Endothelial cell of umbilical vein (primary cell): ENCODE measurements around a stretch of chr4.

GRCh38 chr4:128848684-128849605 is 39.4 kb downstream of the JADE1 start:
- PRO-cap = no peak
CAGE:
- cytosol, long polyA minus RNA = no peak
- cytosol, long polyA plus RNA = no peak
- long polyA plus RNA = no peak
- nucleus, long polyA minus RNA = no peak
- nucleus, long polyA plus RNA = no peak

- PRO-cap = no peak
CAGE:
- cytosol, long polyA minus RNA = no peak
- cytosol, long polyA plus RNA = no peak
- long polyA plus RNA = no peak
- nucleus, long polyA minus RNA = no peak
- nucleus, long polyA plus RNA = no peak
Observed at GRCh38 chr4:130073199-130073580, 977.2 kb downstream of the C4orf33 start.

DNA sequence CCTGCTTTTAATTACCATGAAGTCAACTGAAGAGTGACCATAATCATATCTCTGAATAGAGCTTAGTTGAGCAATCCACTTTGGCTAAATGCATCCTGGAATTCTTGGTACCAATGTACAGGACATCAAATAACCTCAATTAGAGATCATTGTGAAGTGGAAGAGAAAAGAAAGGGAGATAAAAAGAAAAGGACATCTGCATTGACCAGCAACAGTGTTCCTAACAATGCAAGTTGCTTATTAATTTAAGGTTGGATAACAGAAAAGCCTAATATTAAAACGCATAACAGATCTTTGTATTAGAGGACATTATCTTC is 1552.2 kb upstream of the PCDH10 start:
- PRO-cap = no peak
CAGE:
- cytosol, long polyA minus RNA = no peak
- cytosol, long polyA plus RNA = no peak
- long polyA plus RNA = no peak
- nucleus, long polyA minus RNA = no peak
- nucleus, long polyA plus RNA = no peak

DNA sequence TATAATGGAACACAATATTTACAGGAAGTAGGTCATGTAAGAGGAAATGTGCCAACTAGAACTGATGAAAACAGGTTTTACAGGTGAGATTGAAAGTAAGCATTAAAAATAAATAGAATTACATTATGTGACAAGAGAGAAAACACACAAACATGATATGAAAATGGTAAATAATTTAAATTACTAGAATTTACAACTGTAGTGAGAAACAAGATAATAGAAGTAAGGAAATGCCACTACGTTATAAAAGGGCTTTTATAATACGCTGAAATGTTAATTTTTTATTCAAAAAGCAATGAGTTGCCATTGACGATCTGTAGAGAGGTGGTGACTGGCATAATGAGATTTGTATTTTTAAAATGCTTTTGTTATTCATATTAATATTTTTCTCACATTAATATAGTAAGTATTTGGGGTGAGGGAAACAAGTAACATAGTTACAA is 315.0 kb downstream of the PABPC4L start:
- PRO-cap = no peak
CAGE:
- cytosol, long polyA minus RNA = no peak
- cytosol, long polyA plus RNA = no peak
- long polyA plus RNA = no peak
- nucleus, long polyA minus RNA = no peak
- nucleus, long polyA plus RNA = no peak

DNA sequence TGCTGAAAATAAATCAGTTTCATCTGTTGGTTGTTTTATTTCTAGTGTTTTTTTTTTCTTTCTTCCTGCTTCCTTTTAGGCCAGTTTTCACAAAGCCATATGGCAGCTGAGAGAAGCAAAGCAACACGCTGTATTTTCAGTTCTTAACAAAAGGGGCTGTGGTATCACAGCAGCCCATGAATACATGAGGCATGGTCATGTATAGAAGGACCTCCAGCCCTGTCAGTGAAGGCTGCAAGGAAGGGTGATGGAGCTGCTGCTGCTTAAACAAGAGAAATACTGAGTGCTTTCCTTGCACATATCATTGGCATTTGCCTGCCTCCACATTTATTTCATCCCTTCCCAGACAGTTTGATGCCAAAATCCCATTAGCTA is 172.5 kb downstream of the PCDH18 start:
- PRO-cap = no peak
CAGE:
- cytosol, long polyA minus RNA = no peak
- cytosol, long polyA plus RNA = no peak
- long polyA plus RNA = no peak
- nucleus, long polyA minus RNA = no peak
- nucleus, long polyA plus RNA = no peak

DNA sequence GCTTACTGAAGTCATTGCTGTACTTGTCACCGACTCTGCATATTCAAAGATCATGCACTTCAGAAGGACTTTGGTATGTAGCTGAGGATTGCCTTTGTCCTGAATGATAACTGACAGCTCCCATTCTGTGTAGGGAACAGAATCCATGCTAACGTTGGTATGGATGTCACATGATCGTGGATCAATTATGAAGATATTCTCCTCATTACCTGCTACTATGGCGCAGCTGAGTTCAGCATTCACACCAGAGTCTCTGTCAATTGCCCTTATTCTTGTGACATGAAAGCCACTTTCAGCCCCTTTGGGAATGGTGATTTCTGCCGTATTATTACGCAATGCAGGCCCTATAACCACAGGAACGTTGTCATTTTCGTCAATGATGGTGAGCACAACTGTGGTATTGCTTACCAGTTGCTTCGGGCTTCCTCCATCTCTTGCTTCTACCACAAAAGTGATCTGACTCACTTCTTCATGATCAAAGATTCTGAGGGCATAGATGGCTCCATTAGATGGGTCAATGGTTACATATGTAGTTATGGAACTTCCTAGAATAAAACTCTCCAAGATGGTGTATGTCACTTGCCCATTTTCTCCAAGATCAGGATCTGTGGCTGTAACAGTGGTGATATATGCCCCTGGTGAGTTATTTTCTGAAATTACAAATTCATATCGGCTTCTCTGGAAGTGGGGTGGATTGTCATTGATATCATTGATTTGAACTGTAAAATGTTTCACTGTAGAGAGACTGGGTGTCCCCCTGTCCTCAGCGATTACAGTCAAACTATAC is 2.1 kb downstream of the PCDH18 start:
- PRO-cap = no peak
CAGE:
- cytosol, long polyA minus RNA = no peak
- cytosol, long polyA plus RNA = no peak
- long polyA plus RNA = no peak
- nucleus, long polyA minus RNA = no peak
- nucleus, long polyA plus RNA = no peak

GRCh38 chr4:137942813-137943428 is 299.2 kb downstream of the SLC7A11 start:
- PRO-cap = no peak
CAGE:
- cytosol, long polyA minus RNA = no peak
- cytosol, long polyA plus RNA = no peak
- long polyA plus RNA = no peak
- nucleus, long polyA minus RNA = no peak
- nucleus, long polyA plus RNA = no peak

- PRO-cap = no peak
CAGE:
- cytosol, long polyA minus RNA = no peak
- cytosol, long polyA plus RNA = no peak
- long polyA plus RNA = no peak
- nucleus, long polyA minus RNA = no peak
- nucleus, long polyA plus RNA = no peak
Observed at GRCh38 chr4:139054332-139054952, 38.9 kb downstream of the NOCT start.

DNA sequence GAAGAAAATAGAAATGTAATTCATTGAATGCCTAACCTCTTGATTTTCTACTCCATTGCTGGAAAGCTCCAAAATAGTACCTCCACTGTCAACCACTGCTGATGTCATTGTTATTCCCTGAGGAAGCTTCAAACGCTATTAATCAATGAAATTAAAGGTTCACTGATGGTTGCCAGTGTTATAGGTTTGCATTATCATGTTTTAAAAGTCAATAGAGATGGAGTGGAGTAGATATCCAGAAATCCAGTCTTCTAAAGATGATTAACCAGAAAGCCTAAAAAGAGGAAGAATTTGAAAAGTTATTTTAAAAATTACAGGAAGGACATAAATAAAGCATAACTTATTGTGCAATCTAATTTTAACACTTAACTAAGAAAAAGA is 39.4 kb downstream of the ELF2 start:
- PRO-cap = no peak
CAGE:
- cytosol, long polyA minus RNA = no peak
- cytosol, long polyA plus RNA = no peak
- long polyA plus RNA = no peak
- nucleus, long polyA minus RNA = no peak
- nucleus, long polyA plus RNA = no peak

DNA sequence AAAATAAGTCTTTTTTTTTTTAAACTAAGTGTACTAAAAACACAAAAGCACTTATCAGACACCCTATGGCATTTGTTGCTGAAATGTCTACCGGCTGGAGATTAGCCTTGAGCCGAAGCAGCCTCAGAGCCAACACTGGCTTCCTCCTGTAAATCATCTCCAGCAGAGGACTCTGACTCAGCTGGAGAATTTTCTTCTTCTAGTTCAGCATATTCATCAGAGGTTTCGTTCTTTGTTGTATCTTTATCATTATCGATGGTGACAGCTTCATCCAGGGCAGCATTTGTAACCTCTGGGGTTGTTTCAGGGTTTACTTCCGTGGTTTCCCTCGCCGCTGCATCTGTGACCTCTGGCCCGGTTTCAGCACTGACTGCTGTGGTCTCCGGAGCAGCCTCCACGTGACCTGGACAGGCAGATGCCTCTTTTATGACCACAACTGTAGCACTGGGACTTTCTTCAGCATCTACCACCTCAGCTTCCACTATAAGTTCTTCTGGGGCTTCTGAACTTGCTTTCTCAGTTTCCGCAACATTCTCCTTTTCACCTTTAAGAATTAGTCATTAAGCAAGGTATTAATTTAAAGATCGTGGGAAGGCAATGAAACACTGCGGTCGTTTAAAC is 13.4 kb downstream of the MGARP start:
- PRO-cap = no peak
CAGE:
- cytosol, long polyA minus RNA = no peak
- cytosol, long polyA plus RNA = no peak
- long polyA plus RNA = no peak
- nucleus, long polyA minus RNA = no peak
- nucleus, long polyA plus RNA = no peak

- PRO-cap = no peak
CAGE:
- cytosol, long polyA minus RNA = no peak
- cytosol, long polyA plus RNA = no peak
- long polyA plus RNA = no peak
- nucleus, long polyA minus RNA = start-site peak on the plus strand at chr4:139351243-139351257, 70 reads
- nucleus, long polyA plus RNA = start-site peak on the plus strand at chr4:139351243-139351267, 20 and 30 reads in 2 replicates
Observed at GRCh38 chr4:139351043-139351500, 48.8 kb upstream of the NDUFC1 start.

DNA sequence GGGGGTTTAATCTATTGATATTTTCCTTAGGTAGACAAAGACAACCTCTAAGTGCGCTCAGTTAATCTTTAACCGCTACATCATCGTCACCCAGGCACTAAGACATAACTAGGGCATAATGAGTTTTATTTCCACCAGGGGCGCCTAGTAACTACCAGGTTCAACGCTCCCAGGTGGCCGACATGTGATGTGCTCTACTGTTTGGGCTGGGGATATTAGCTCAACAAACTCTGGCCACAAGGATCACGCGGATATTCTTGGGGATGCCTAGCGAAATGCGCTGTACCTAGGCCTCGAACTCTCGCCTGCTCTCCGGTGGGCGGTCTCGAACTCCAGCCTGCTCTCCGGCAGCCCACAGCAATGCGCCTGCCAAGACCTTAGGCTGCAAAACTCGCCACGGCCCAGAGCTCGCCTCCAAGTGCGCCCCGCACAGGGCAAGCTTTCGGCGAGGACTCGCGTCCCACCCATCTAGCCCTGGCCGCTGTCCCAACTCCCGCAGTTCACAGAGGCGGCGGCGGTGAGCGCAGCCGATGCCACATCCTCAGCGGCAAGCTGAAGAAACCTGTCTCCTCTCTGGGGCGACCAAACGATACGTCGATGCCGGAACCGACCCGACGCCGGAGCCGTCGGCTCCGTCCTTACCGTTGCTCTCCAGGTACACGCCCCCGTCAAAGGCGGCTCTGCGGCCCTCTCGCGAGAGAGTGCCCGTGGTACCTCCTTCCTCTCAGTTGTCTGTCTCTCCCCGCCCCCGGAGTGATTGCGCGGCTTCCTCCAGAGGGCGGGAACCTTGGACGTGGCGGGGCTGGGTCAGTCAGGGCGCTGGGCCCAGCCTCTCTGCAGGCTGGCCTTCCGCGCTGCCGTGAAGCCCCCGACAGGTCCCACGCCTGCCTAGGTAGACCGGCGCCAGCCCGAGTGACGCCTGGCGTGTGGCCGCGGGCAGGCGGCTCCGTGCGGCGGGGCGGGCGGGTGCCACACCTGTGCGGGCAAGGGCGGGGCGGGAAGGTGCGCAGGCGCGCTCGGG is 568 bp upstream of the RAB33B start:
- PRO-cap = bidirectional peak, plus-strand start at position 254 of the sequence, minus-strand start at position 102 of the sequence; bidirectional peak, plus-strand start at position 810 of the sequence, minus-strand start at position 640 of the sequence; bidirectional peak, plus-strand start outside the sequence, minus-strand start at position 979 of the sequence
CAGE:
- cytosol, long polyA minus RNA = no peak
- cytosol, long polyA plus RNA = no peak
- long polyA plus RNA = no peak
- nucleus, long polyA minus RNA = no peak
- nucleus, long polyA plus RNA = no peak

DNA sequence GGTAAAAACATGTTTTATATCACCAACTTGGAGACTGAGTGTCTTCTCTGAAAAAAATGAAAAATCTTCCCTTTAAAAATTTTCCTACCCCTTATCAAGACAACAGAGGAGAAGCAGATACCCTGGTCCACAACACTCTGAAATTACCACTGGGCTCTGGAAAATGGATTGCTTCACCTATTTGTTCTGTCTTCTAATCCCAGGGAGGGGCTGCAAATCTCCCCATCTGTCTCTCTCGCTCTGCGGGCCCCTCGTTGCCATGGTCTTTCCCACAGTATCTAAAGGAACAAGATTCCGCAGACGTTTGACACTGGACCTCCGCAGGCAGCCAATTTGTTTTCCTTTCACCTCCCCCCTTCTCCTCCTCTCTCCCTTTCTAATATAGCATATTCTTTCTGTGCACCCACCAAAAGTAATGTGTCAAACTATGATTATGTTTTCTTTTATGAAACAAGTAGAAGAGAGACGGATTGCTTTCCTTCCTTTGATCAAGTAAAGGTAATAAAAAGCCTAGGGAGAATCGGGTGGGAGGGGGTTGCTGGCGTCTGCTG is 80.8 kb downstream of the MGST2 start:
- PRO-cap = no peak
CAGE:
- cytosol, long polyA minus RNA = no peak
- cytosol, long polyA plus RNA = no peak
- long polyA plus RNA = no peak
- nucleus, long polyA minus RNA = no peak
- nucleus, long polyA plus RNA = no peak

DNA sequence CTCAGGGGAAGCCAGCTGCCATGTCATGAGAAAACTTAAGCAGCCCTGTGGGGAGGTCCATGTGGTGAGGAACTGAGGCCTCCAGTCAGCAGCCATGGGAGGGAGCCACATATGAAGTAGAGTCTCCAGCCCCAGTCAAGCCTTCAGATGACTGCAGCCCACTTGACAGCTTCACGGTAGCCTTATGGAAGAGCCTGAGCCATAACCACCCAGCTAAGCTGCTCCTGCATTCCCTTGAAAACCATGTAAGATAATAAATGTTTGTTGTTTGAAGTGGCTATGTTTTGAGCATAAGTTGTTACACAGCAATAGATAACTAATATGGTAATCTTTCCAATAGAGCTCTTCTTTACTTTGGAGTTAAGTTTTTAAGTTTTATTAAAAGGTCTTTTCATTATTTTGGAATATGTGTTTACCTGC is 208.0 kb downstream of the MGST2 start:
- PRO-cap = no peak
CAGE:
- cytosol, long polyA minus RNA = no peak
- cytosol, long polyA plus RNA = no peak
- long polyA plus RNA = no peak
- nucleus, long polyA minus RNA = no peak
- nucleus, long polyA plus RNA = no peak

- PRO-cap = bidirectional peak, plus-strand start at chr4:139891024, minus-strand start at chr4:139890923
CAGE:
- cytosol, long polyA minus RNA = no peak
- cytosol, long polyA plus RNA = no peak
- long polyA plus RNA = no peak
- nucleus, long polyA minus RNA = no peak
- nucleus, long polyA plus RNA = no peak
Observed at GRCh38 chr4:139890145-139891279, 224.9 kb downstream of the MGST2 start.

GRCh38 chr4:140057791-140058267 is 96.2 kb downstream of the MAML3 start:
- PRO-cap = no peak
CAGE:
- cytosol, long polyA minus RNA = no peak
- cytosol, long polyA plus RNA = no peak
- long polyA plus RNA = no peak
- nucleus, long polyA minus RNA = no peak
- nucleus, long polyA plus RNA = no peak

DNA sequence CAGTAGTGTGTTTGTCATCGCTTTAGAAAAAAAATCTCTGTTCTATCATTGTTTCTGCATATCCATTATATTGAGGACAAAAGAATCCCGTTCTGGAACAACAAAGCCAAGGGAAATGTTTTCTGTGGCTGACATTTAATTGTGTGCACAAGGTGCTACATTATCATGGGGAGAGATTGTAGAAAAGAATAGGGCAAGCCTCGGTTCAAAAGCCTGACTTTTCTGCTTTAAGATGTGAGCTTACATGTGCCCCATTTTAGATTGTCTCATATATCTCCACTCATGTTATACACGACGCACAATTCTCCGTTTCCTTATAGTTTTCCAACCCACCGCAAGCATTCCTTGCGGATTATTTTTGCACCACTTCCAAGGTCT is 99.5 kb upstream of the MAML3 start:
- PRO-cap = bidirectional peak, plus-strand start at position 79 of the sequence, minus-strand start outside the sequence
CAGE:
- cytosol, long polyA minus RNA = no peak
- cytosol, long polyA plus RNA = no peak
- long polyA plus RNA = no peak
- nucleus, long polyA minus RNA = no peak
- nucleus, long polyA plus RNA = no peak

- PRO-cap = no peak
CAGE:
- cytosol, long polyA minus RNA = no peak
- cytosol, long polyA plus RNA = no peak
- long polyA plus RNA = no peak
- nucleus, long polyA minus RNA = no peak
- nucleus, long polyA plus RNA = no peak
Observed at GRCh38 chr4:140632906-140633605, 64.3 kb upstream of the UCP1 start.

GRCh38 chr4:140678802-140679444 is 77.3 kb downstream of the TBC1D9 start:
- PRO-cap = no peak
CAGE:
- cytosol, long polyA minus RNA = no peak
- cytosol, long polyA plus RNA = no peak
- long polyA plus RNA = no peak
- nucleus, long polyA minus RNA = no peak
- nucleus, long polyA plus RNA = no peak

GRCh38 chr4:140743109-140743958 is 12.9 kb downstream of the TBC1D9 start:
- PRO-cap = no peak
CAGE:
- cytosol, long polyA minus RNA = no peak
- cytosol, long polyA plus RNA = no peak
- long polyA plus RNA = no peak
- nucleus, long polyA minus RNA = no peak
- nucleus, long polyA plus RNA = no peak